Aorta (tissue), 1 donor: ENCODE measurements around a stretch of chr2.

GRCh38 chr2:236001352-236001958 is 166.7 kb downstream of the GBX2 start:
- PRO-cap: no peak

DNA sequence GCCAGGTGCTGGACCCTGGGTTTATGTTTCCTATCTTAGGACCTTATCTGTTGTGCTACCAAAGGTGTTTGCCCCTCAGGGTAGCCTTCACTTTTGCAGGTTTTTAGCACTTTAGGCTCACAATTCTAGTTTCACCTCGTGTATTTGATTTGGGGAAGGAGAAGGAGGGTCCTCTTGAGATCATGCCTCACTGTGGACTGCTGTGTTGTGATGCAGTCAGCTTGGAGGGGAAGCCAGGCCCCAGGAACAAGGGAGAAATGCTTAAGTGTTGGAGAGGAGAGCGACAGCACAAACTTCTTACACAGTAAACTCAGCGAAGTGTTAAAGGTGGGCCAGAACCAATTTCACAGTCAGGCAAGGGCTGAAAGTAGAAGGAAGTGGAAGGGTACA is 137.7 kb downstream of the GBX2 start:
- PRO-cap: no peak

DNA sequence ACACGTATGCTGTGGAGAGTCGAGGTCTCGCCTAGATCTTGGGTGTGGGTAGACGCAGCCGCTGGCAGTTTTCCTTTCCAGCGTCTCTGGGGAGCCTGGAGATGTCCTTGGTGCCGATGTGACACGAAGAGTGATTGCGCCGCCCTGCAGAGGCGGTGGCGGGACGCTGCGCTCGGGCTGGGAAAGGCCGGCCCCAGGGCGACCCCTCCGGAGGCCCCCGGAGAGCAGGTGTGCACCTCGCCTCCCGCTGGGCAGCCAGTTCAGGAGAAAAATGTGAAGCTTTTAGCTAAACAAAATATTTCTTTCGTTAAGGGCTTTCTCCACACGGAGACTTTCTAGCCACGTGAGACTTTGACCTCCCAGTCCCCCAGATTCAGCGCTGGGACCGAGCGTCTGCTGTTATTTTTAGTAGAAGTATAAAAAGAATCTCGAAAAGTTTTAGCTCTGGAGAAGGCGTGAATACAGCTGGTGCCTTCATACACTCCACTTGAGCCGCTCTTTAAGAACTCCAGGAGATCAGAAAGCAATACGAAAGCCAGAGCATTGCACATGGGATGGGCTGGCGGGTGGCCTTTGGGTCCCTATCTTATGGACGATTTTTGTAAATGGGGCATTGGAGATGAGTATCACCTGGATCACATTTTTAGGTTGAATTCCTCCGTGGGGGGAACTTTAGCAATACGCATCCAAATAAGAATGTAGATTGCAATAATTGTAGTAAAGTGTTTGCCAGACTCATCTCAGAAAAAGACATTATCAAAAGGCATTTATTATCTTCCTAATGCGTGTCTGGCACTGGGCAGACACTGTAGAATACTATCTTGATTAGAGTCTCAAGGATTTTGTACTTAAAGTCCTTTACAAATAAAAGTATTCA is 1.0 kb upstream of the ACKR3 start:
- PRO-cap: bidirectional peak, plus-strand start at position 147 of the sequence, minus-strand start at position 88 of the sequence; unidirectional peak, plus-strand start at position 447 of the sequence

GRCh38 chr2:236730495-236731030 is 160.9 kb downstream of the ACKR3 start:
- PRO-cap: no peak

DNA sequence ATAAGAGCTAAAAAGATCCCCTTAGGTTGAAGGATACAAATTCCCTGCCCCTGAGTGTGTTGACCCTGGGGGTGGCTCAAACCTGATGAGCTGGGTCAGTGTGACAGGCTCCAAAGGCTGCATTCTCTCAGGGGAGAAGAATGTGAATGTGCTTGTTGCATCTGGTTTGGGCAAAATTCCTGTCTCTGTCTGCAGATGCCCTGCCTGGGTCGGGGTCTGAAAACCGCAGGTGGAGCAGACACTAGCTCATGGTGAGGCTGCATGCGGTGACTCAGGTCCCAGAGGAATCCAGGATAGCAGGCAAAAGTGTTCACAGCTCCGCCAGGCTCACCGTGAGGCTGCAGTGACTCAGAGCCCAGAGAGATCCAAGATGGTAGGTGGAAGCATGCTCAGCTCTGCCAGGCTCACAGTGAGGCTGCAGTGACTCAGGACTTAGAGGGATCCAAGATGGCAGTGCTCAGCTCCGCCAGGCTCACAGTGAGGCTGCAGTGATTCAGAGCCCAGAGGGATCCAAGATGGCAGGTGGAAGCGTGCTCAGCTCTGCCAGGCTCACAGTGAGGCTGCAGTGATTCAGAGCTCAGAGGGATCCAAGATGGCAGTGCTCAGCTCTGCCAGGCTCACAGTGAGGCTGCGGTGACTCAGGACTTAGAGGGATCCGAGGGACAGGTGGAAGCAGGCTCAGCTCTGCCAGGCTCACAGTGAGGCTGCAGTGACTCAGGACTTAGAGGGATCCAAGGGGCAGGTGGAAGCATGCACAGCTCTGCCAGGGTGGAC is 200.4 kb downstream of the ACKR3 start:
- PRO-cap: no peak

GRCh38 chr2:236823020-236823791 is 253.6 kb downstream of the ACKR3 start:
- PRO-cap: no peak

DNA sequence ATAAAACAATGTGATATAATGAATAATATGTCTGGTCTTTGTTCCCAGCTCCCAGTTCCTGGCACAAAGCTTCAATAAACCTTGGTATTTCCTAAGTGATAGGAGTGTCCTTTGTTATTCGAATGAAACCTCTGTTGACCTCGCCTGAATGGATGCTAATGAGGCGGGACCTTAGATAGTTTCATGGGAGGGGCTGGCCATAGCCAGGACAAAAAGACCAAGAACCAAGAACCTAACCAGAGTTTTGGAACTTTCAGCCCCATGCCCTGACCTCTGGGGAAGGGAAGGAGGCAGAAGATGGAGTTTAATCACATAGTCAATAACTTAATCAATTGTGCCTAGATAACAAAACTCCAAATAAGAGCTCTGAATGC is 257.6 kb upstream of the COPS8 start:
- PRO-cap: no peak

DNA sequence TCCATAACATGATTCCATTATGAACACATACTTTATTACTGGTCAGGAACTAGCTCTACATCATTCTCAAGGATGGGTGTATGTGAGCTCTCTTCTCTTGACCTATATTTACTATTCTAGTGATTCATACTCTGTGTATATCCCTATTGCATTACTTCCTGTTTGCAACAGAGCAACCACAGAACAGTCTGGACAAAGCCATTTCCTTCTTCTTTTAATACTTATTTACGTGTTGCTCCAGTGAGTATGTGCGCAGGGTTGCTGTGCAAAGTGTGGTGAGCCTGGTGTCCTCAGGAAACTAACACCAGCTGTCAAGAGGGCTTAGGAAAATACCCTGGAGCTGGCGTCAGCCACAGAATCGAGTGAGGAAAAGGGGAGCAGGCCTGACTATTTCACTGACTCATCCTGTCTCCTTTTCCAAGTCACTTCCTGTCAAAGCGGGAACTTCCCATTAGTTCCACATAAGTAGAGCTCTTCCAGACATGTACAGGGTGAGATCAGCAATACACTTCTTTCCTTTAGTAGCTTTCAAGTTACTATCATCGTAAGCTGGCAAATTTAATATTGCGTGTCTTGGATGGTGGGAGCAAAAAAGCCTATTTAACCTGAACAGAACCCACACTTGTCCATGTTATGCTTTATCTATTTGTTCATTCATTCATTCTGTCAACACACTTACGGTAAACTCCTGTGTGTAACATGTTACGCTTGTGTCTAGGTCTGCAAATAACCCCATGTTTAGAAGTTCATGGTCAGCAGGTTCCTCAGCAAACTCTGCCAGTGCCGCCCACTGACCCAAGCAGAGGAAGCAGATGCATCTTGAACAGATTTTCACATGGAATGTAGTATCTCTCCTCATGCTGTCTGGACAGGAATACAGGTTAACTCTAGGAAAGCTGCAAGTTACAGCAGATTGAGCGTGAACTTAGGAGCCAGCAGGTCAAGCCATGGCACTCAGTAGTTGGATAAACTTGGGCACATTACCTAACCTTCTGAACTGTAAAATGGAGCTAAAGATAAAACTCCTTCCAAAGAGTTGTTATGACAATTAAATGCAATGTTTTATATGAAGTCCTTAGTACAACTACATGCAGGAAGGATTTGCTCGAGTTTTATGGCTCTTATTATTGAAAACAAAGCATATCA is 213.9 kb upstream of the COPS8 start:
- PRO-cap: no peak

DNA sequence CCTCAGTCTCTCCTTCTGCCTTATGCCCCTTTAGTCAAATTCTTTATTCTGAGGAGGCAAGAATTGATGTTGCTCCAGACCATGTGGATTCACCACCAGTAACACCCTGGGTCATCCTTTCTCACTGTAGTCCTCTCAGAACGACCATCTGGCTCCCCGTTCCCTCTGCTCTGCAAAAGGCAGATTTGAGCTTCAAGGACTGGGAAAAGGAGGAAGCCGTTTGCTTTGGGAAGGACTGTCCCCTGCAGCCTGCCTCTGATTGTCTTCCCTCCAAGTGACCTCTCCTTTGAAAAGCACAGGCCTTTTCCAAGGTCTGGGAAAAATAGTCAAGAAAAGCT is 130.2 kb upstream of the COPS8 start:
- PRO-cap: no peak

DNA sequence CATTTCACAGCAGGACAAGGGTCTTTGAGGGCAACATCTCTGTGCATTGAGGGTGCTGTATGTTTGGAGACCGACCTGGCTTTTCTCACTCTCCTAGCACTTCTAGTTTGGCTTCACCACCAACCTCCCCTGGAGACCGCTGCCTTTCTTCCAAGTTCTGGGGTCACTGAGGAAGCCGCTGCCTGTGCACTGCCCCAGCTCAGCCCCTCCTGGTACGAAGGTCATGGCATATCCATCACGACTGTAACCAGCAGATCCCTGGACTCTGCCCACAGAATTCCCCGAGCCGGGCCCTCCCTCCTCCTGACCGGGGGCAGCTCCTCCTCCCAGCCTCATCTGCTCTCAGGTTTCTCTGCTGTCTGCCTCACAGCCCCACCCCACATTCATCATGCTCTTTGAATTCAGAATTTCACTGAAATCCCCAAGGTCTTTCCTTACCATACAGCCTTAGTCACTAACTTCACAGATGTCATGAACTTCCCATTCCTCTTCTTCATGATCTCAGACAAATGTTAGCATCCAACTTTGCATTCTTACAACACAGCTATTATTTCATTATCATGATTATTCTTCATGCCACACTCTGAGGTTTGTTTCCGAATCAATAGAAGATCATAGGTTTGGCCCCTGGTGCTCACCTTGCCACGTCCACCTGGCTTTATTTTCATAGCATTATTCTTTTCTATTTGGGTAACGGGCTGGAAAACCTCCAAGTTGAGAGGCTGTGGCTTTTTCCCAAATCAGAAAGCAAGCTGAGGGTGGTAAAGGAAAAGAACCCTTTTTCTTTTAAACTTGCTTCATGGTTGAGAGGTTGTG is 112.9 kb upstream of the COPS8 start:
- PRO-cap: no peak

DNA sequence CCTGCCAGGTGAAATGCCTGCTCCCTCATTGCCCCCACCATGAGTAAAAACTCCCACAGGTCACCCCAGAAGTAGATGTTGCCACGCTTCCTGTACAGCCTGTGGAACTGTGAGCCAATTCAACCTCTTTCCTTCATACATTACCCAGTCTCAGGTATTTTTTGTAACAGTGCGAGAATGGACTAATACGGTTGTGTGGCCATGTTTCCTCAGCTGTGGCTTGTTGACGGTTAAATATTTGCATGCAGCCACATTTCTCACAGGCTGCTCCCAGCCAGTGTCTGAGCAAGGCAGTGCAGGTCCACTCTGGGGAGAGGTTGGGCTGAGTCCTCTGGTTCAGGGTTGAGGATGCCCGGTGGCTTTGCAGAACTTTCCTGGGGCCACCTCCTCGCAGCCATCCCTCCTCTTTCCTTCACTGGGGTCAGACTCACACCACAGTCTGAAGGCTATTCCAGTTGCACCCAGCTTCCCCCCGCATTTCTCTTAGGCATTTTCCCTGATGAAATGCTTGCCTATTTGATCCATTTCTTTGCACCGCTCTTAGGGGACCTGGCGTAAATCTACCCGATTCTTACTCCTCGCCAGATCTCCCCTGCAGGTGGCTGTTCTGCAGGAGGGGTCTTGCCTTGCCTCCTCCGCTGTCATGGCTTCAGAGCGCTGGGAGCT is 27.6 kb upstream of the COPS8 start:
- PRO-cap: no peak

- PRO-cap: no peak
These were observed 21.4 kb upstream of the COPS8 start for GRCh38 chr2:237064171-237064773.

- PRO-cap: no peak
These were observed 42.5 kb downstream of the COPS8 start for GRCh38 chr2:237128105-237128699.

DNA sequence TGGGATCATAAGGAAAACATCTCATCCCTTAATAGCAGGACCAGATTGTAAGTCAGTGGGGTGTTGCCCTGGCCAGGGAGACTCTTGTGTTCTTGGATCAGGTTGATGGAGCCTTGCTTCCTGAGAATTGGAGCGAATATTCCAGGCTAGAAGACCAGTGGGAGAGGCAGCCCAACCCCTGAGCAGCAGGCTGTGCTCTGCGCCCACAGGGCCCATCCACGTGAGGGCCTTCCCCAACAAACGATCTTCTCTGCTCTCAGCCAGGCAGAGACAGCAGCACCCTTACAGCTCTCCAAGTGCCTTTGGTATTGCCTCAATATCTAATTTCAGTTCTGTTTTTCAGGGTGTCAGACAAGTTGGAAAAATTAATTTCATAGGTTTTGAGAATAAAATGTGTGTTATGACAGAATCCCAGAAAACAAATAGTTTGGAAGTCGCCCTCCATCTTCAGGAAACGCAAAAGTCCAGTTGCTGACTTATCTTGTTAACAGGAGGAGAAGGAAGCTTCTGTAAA is 105.4 kb downstream of the COPS8 start:
- PRO-cap: no peak

GRCh38 chr2:237204807-237205663 is 119.3 kb downstream of the COPS8 start:
- PRO-cap: no peak

DNA sequence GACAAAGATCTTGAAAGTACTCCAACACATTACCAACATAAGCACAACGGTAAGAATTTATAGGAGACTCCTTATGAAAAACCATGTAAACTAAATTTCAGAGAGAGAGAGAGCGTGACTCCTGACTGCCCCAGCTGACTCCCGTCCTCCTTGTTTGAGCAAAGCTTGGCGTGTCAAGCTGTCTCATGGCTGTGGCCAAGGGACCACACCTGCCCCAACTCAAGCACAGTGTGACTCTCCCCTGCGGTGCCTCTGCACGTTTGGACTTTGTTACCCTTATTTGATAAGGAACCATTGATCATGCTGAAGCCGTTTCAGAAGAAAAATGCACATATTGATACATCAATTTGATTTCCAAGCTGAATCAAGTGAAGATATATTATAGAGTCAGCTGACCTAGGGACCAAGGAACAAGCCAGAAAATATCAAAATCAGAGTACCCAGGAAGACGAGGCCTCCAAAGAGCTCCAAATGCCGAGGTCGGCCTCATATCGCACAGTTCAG is 124.8 kb downstream of the COL6A3 start:
- PRO-cap: no peak

- PRO-cap: bidirectional peak, plus-strand start at chr2:237291693, minus-strand start at chr2:237291569
These were observed 122.7 kb downstream of the COL6A3 start for GRCh38 chr2:237290961-237291991.

DNA sequence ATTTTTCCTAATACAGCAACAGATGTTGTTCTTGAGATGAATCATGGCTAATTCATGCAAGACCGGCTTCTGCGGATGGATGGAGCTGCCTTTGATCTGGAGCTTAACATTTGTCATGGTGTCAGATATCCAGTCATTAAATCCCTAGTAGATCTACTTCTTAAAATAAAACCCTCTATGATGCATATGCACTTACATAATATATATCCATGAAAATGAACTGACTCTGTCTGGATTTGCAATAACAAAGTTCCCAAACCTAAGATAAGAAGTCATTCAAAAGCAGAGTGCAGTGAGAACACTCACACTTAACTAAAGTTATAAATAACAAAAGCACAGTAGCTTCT is 114.0 kb downstream of the COL6A3 start:
- PRO-cap: no peak

DNA sequence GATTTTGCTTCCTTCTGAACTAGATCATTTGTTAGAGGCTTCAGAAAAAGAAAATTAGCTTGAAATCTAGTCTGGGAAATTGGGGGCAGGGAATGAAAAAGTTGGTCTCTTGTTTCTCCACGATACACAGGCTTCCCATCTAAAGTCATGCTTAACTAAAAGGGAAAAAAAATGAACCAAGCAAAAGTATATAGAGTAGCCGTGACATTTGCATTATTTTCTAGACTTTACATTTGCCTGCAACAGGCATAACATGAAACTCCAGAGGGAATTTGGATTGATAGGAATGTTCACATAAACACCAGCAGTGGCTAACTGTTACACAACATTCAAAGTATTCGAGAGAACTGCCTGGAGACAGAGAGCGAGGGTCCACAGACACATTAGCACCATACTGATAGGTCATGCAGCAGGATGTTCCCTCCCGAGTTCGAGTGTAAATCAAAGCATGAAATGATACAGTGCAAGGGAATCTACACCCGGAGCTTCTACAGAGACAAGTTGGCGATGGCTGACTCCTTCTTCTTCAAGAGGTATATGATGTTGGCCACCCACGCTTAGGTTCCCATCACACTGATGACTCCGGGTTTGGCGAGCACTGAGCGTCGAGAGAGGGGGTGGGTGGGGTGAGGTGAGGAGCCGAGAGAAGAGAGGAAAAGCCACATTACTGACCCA is 89.6 kb downstream of the COL6A3 start:
- PRO-cap: no peak

- PRO-cap: no peak
These were observed 58.3 kb downstream of the COL6A3 start for GRCh38 chr2:237355602-237356041.